Thoracic aorta (tissue), 1 donor: ENCODE measurements around the gene ABTB1.

DNA sequence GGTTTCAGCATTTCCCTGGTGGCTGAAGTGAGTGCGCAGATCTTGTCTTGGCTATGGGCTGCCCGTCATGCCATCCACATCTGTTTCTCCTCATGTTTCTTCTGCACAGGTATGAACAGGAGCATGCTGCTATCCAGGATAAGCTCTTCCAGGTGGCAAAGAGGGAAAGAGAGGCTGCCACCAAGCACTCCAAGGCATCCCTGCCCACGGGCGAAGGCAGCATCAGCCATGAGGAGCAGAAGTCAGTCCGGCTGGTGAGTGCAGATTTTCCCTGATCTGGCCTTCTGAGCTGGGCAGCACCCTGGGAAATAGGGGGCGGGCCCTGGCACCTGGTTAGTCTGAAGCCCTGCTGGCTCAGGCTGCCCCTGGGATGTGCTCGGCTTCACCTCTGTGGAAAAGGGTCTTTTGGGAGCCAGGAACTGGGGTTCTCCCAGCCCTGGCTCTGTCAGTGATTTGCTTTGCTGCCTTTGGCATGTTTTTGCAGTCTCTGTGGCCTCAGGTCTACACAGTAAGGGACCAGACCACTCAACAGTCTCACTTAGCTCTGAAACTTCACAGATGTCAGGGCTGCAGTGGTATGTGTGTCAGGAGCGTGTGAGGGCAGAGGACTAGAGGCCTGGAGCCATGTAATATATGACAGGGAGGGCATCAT lies 29.1 kb downstream of the CHCHD6 start:
- RAMPAGE, long total RNA, result no peak

DNA sequence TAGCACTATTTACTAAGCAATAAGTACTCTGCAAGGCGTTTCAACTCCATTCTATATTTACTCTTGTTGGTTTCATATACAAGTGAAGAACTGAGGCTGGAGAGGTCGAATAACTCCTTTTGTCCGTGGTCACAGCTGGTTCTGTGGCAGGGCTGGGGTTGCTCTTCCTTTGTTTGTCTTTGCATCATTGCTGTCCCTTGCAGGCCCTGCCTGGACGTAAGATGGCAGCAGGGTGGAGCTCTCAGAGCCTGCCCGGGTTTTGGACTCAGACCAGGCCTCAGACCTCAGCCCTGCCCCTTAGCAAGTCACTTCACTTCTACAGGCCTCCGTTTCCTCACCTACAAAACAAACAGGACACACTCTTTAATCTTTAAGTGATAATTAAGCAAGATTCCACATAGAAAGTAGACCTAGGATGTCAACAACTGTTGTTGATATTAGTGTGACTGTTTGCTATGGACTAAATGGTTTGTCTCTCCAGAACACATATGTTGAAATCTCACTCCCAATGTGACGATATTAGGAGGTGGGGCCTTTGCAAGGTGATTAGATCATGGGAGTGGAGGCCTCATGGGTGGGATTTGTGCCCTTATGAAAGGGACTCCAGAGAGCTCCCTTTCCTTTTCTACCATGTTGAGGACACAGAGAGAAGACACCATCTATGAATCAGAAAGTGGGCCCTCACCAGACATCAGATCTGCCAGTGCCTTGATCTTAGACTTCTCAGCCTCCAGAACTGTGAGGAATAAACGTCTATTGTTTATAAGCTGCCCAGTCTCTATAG lies 65.5 kb upstream of the PLXNA1 start:
- RAMPAGE, long total RNA, result no peak

DNA sequence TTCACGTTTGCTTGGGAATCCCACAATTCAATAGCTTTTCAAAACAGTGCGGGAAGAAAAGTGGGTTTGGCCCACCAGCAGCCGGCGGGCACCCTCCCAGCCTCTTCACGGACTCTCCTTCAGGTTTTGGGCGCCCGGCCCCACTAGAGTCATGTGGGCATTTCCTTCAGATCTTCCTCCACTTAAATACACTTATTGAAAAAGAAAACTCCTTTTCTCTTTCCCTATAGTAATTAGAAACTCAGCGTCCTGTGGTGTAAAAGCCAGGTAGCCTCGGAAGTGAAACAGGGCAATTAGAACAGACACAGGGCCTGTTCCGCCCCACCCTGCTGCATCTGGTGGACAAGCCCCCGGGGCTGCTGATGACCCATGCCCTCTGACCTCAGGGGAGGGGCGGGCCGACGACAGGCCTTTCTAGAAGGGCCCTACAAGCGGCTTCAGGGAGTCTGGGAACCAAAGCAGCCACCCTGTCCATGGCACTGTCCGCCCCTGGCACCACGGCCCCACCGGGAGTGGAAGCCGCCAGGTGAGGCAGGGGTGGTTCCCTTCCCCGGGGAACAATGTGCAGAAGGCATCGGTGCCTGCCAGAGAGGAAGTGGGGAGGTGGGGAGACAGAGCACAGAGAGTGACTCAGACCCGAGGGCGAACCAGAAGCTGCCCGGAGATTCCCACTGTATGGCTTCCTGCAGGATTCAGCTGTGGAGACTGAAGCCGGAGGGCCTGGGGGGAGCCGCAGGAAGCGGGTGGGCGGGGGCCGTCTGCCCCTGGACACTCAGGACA lies 134.2 kb downstream of the TPRA1 start:
- RAMPAGE, long total RNA, result no peak

DNA sequence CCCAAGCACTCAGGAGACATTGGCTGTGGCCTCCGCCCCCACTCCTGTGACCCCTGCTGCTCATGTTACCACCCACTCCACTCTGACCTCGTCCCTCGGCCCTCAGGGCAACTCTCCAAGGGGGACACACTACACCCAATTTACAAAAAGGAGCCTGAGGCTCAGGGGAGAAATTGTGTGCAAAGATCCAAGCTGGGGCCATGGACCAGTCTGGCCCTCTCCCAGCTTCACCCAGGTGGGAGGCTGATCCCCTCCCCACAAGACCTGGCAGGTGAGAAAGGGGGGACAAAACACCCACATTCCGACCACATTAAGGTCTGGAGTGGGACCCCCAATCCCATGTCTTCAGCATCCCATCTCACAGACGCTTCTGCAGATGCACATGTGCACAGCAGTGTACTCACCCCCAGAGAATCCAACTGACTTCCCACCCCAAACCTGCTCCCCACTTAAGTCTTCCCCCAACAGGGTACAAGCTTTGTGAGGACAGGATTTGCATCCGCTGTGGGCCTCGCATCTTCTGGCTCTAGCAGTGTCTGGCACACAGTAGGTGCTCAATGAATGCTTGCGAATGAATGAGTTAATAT lies 16.3 kb downstream of the TPRA1 start:
- RAMPAGE, long total RNA, result no peak

DNA sequence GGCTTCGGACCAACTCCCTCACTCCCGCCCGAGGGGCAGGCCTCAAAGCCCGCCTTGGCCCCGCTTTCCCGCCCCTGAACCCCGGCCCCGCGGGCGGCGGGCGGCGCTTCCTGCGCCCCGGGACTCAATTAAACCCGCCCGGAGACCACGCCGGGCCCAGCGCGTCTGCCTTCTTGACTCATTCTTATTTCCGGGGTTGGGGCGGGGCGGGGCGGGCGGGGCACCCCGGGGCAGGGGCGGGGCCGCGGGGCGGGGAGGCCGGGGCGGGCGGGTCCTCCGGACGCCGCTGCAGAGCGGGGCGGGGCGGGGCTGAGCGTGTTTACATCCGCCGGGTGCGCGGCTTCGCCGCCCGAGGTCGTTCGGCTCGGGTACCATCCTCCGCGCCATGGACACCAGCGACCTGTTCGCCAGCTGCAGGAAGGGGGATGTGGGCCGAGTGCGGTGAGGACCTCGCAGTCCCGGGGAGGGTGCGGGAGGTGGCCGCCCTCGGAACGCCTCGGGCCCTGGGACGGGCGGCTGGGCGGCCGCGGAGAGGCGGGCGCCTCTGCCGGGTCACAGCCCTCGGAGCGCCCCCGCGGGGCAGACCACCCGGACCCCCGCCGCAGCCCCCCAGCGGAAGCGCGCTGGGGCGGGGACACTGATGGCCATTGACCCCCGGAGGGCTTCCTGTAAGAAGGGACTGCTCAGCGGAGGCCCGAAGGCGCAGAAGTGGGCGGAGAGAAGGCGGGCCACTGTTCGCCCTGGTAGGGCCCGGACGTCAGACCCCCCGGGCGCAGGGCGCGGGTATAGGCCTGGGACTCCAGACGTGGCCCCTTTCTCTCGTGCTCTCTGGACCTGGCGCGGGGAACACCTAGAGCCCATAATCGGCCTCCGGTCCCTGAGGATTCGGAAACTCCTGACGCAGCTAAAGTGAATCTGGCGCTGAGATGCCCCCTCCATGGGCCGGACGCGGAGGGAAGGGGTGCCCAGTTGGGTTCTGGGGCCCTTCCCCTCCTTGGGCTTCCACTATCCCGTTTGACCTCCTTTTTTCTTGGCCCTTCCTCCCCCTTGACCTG lies at the start of gene ABTB1:
Gene ABTB1 (plus strand): TSS at position 312 of the 1,055 bp plus-strand sequence.
- RAMPAGE, long total RNA, result start-site peak on the plus strand centred at position 316 of the sequence, 74 bp wide, 80 reads

DNA sequence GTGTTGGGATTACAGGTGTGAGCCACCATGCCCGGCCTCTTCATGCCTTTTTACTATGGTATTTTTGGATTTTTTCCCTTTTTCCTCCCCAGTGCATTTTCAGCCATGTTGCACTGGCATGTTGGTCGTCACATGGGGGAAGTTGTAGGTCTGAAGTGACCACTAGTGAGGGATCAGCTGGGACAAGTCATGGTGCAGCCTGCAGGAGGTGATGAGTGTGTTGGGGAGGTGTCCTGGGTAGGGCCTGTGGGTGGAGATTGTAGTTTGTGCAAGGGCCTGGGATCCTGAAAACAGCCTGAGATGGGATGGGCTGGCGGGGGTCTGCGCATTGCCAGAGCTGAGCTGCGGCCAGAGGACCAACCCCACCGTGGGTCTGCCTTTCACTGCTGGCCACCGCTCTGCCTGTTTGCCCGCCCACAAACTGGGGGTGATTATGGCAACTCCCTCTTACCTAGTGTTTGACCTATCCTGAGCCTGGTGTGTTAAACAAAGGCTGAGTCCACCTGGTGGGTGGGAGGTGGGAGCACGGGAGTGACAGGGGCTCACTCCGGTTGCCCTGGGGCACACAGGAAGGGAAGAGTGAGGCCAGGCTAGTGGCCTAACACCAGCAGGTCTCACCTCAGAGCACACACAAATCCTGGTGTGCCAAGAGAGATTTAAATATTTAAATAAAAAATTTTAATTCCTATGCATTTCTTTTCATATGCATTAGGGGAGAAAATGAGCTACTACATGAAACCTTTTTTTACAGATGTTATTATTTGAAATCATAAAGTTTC lies 9.8 kb downstream of the ABTB1 start:
- RAMPAGE, long total RNA, result no peak

- RAMPAGE, long total RNA, result no peak
Measured at GRCh38 chr3:127766974-127767810, 55.1 kb downstream of the MGLL start.

- RAMPAGE, long total RNA, result no peak
Measured at GRCh38 chr3:128035959-128036487, 16.2 kb upstream of the SEC61A1 start.

DNA sequence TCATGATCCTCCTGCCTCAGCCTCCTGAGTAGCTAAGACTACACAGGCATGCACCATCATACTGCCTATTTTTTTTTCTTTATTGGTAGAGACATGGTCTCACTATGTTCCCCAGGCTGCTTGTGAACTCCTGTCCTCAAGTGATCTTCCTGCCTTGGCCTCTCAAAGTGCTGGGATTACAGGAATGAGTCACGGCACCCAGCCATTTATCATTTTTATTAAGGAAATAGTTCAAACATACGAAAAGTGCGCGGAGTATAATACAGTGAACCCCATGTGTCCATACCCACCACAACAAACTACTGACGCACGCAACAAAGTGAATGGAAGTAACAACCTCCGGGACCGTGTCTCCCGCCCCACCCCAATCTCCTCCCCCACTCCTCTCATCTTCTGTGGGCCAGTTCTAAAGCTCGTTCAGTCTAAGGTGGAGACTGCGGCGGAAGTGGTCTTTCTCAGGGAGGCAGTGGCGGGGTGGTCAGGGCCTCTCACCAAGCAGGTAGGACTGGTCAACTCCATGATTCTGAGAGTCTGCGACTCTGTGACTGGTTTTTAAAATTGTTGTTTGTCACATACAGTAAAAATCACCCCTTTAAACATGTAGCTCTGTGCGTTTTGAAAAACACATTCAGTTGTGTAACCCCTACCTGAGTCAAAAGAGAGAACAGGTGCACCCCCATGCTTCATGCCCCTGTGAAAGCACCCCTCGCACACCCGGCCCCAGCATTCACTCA lies 42.0 kb downstream of the DNAJB8 start:
- RAMPAGE, long total RNA, result no peak

- RAMPAGE, long total RNA, result no peak
Measured at GRCh38 chr3:128486419-128487595, 6.2 kb downstream of the GATA2 start.

DNA sequence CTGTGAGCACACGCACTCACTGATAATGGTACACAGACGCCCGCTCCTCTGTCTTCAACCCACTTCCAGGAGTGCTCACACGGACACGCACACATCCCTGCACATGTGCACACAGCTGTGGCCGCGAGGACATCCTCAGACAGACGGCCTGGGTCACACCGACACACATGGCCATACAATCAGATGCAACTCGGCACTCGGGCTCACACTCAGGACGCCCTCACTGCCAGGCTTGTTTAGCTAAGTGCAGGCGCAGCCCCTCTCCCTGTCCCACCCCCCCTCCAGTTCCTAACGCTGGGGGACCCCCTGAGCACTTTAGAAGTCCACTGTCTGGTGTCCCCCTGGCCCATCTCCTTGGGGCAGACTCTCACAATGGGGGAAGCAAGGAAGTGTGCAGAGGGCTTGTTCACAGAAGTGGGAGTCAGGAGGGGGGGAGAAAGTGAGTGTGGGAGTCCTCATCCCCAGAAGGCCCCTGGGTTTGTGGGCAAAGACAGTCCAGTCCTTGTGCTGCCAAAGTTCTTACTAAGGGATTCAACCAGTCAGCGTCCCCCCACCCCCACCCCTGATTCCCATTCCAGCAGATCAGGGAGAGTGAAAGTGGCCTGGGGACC lies 613 bp upstream of the GATA2 start:
- RAMPAGE, long total RNA, result no peak

- RAMPAGE, long total RNA, result no peak
Measured at GRCh38 chr3:128573812-128574289, 76.8 kb downstream of the RPN1 start.

DNA sequence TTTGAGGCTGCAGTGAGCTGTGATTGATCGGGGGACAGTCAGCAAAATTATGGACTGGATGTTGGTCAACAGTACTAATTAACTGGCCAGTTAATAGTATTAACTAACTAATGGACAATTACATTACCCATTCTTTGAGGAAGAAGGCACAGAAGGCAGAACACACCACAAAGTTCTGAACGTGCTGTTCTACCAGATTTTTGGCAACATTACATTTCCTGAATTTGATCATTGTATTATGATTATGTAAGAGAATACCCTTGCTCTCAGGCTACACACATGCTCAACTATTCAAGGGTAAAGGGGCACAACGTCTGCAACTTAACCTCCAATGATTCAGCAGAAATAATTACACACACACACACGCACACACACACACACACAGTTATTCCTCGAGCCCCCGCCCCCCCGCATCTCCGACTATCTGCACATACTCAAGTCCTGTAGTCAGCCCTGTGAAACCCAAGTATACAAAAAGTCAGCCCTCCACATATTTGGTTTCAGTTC lies 26.9 kb downstream of the RPN1 start:
- RAMPAGE, long total RNA, result no peak

DNA sequence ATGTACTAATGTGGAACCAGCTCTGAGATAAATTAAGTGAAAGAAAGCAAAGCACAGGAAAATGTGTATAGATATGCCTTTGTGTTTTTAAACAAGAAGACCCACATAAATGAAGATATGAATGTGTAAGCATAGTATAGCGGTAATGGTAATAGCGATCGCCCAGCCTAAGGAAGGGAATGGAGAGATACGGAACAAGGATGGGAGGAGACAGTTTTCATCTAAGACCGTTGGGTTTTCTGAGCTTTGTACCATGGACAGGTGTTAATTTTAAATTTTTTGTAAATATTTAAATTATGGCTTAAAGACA lies 30.8 kb upstream of the RPN1 start:
- RAMPAGE, long total RNA, result no peak

GRCh38 chr3:128698018-128699091 lies 27.6 kb upstream of the RAB7A start:
- RAMPAGE, long total RNA, result no peak

GRCh38 chr3:128709528-128710339 lies 16.2 kb upstream of the RAB7A start:
- RAMPAGE, long total RNA, result no peak

DNA sequence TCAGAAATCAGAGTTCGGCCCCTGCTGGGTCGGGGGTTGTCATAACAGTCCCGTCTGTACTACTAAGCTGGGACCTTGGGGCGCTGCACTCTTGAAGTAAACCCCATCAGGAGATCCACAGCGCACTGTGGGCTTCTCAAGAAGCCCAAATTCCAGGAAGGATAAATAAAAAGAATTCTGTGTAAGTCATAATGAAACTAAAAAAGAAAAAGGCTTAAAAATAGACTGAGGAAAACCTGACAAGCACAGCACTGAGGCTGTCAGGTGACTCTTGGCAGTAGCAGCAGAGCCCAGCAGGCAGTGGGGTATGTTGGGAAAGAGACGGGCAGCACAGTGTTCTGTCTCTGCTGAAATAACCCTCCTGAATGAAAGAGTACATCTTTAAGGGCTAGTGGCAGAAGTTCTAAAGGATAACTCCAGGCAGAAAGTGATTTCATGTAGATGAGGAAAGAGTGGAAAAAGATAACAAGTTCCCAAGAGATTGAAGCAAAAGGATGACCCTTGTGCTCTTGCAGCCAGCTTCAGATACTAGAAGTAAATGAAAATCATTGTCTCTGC lies 74.5 kb downstream of the RAB7A start:
- RAMPAGE, long total RNA, result no peak

DNA sequence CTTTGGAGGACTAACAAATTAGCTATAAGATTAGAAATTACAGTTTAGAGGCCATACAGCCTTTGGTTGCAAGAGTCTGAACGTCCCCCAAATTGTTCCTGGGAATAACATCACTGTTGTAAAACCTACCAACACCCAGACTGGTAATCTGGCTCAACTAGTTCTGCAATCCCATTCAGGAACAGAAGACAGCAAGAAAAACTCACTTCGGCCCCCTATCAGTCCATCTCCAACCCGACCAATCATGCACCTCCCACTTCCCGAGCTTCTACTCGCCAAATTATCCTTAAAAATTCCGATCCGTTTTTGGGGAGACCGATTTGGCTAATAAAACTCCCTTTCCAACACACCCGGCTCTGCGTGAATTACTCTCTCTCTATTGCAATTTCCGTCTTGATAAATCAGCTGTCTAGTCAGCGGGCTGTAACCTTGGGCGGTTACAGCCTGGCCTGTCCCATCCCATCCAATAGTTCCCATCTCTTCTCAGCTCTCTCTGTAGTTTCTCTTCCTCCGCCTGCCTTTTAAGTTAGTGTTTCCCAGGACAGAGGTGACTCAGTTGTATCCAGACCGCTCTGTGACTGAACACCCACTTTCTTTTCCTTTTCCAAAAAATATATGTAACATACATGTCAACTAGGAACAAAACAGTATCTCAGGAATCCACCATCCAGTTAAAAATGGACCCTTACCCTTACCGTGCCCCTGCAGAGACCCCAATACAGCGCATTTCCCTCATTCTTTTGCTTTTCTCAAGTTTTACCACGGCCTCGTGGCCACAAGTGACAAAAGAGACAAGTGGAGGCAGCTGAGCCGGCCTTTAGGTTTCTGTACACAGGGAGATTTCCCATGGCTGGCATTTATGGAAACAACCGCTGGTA lies 740 bp upstream of the ACAD9 start:
- RAMPAGE, long total RNA, result no peak

- RAMPAGE, long total RNA, result no peak
Measured at GRCh38 chr3:128880442-128881276, 1.2 kb downstream of the ACAD9 start.

GRCh38 chr3:128922679-128923649 lies 43.5 kb downstream of the ACAD9 start:
- RAMPAGE, long total RNA, result no peak